Measurements from ENCODE around the genes DPT, ATP1B1 and SLC19A2.

DNA sequence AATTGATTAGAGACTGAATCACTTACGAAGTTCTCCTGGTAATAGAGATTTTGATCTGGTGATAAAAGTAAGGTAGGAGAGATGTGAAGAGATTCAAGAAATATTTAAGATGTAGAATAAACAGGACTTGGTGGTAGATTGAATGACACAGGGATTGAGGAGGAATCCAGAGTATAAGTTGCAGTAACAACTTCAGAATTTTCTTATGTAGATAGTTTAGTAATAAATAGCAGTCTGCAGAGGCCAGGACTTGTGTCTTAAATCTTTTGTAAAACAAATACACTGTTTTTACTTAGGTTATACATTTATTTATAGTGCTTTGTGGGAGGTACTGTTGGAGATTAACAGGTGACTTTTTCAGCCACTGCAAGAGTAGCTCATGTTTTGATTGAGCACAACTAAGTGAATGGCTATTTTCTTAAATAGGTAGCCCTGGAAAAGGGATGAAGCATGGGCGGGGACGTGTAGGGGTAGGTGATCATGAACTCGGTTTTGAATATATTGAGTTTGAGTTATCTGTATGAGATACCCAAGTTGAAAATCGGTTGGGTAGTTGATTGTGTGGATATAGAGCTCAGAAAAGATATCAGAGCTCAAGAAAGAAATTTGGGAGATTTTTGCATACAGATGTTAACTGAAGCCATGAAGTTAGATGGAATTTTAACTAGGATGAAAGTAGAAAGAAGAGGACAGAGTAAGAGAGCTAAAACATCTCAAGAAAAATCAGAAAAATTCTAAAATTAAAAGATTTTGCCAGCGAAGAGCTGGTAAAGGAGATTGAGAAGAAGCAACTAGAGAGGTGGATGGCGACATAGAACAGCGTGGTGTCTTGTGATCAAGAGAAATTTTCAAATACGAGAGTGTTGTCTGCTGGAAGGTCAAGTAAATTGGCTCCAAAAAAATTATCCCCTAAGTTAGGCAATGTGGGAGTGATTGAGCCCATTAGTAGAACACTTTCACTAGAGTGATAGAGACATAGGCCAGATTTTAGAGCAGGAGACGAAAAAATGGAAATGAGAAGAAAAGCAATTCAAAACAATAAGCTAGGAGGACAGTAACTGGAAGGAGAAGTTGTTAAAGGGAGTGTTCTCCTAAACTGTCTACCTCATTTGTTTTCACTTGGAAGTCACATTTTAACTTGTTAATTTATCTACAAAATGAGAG lies 94.0 kb upstream of the MPC2 start:
- PRO-cap = no peak
- RAMPAGE, long total RNA, 4 experiments = start-site peak on the plus strand in 2 of 4 experiments, centred at positions 584 to 954 of the sequence, 16 to 34 reads per replicate

GRCh38 chr1:168039744-168040203 lies 97.0 kb downstream of the GPR161 start:
- PRO-cap = no peak
- RAMPAGE, long total RNA, 4 experiments = start-site peak on the plus strand in 2 of 4 experiments, at chr1:168039863-168040142 at its widest, 8 to 16 reads per replicate

GRCh38 chr1:168081135-168081641 lies 55.5 kb downstream of the GPR161 start:
- PRO-cap = no peak
- RAMPAGE, long total RNA, 4 experiments = no peak in any of the 4 experiments

DNA sequence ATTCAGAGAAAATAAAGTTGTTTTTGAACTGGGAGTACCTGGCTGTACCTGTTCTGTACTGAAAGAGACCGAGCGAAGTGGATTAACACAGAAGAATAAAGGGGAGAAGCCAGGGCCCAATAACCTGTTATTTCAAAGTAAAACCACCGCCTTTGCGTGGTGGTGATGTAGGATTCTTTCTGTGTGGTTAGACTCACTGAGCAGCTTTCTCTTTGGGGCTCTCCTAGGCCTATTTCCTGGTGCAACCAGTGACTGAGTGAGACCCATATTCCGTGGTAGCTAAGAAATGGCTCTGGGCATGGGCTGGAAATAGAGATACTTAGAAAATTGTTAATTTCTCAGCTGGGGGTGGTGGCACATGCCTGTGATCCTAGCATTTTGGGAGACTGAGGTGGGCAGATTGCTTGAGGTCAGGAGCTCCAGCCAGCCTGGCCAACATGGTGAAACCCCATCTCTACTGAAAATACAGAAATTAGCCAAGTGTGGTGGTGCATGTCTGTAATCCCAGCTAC lies 99.8 kb downstream of the XCL2 start:
- PRO-cap = no peak
- RAMPAGE, long total RNA, 4 experiments = no peak in any of the 4 experiments

- PRO-cap = no peak
- RAMPAGE, long total RNA, 4 experiments = no peak in any of the 4 experiments
These were observed 60.4 kb downstream of the XCL1 start for GRCh38 chr1:168636758-168637177.

DNA sequence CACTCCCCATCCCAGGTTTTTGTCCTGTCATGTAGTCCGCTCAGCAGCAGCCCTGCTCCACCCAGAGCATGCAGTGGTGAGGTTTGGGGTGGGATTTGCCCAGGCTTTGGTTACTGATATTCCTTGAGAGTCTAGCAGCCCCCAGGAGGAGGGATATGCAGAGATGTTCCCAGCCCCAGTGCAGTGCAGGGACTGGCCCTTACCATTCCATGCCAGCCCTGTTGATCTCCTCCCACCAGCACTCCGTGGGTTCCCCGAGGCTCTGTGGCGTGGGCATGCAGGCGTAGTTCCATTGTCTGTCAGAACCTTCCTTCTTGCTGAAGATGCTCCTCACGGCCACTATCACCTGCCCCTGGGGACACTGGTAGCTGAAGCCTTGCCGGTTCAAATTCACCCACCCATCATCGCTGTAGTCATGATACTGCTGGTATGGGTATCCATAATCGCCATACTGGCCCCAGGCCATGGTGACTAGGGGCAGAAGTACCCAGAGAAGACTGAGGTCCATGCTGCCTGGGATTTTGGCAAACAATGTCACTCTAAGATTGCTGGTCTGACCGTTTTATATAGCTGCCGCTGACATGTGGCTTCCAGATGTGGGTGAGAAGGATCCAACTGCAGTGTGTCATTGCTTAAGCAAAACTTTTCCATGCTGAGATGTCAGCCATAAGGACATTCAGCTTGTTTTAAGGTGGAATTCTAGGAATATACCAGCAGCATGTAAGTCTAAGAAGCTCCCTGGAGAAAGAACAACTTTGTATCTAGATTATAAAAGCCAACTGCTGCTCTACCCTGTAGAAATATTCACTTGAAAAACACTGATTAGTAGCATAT lies at the start of gene DPT:
Gene DPT, minus strand, starts transcription at position 540 of the 834 bp plus-strand sequence.
- PRO-cap = unidirectional peak, minus-strand start at position 536 of the sequence
- RAMPAGE, long total RNA, 4 experiments = start-site peak on the minus strand in 3 of 4 experiments, centred at position 539 of the sequence, 482 to 1,103 reads per replicate

DNA sequence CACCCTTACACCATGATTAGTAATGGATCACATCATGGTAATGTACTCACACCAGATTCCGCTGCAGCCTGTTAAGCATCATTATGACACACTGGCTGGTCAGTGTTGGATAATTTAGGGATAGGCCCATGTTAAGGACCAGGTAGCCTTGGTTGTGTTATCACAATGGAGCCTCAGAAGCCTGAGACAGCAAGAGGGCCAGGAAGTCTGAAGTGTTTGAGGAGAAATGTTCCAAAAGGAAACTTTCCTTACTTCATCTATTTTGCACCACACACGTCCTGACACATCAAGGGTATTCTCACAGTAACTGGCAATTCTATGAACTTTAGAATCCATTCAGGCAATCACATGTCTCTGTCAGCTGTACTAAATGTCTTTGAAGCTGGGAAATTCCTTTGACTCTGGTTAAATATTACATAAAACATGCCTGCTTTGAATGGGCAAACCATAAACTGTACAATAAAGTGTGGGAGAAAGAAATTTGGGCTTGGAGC lies 105.3 kb upstream of the DPT start:
- PRO-cap = no peak
- RAMPAGE, long total RNA, 4 experiments = no peak in any of the 4 experiments

DNA sequence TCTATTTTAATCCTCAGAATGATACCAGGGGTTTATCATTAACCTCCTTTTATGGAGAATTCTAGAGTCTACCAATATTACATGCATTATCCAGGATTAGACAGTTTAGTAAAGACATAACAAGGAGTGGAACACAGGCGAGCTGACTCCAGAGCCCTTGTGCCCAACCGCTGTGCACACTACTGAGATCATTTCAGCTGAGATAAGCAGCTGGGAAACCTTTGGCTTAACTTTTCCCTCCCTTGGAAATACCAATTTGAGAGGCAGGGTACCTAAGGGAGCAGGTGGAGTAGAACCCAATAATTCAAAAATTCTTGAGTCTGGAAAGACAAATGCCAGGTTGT lies 59.8 kb upstream of the ATP1B1 start:
- PRO-cap = unidirectional peak, plus-strand start at position 151 of the sequence; unidirectional peak, minus-strand start at position 195 of the sequence
- RAMPAGE, long total RNA, 4 experiments = start-site peak on the plus strand in 2 of 4 experiments, centred at positions 101 to 126 of the sequence, 8 to 19 reads per replicate

DNA sequence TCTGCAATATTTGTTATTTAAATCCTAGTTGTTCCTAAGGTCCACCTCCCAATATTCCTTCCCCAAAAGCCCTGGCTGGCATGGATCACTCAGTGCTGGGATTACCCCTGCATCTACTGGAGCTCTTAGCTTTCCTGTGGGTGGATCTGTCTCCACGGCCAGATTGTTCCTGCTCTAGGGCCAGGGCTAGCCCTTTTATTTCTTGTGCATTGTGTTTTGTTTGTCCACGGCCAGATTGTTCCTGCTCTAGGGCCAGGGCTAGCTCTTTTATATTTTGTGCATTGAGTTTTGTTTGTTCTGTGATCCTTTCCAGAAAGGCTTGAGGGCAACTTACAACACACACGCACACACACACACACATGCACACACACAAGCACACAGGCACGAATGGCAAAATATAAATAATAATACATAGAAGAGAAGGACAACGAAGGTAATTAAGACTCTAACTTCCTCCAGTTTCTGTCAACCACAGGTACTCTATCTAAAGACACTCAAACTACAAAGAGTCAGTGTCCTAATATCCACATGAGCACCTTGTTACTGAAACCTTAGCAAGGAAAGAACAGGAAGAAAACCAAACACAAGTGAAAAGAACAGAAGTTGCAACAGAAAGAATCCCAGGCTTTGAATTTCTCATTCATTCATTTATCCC lies 33.0 kb upstream of the ATP1B1 start:
- PRO-cap = bidirectional peak, plus-strand start at position 223 of the sequence, minus-strand start at position 168 of the sequence
- RAMPAGE, long total RNA, 4 experiments = no peak in any of the 4 experiments

- PRO-cap = no peak
- RAMPAGE, long total RNA, 4 experiments = no peak in any of the 4 experiments
These were observed 1.9 kb upstream of the ATP1B1 start for GRCh38 chr1:169104567-169105090.

DNA sequence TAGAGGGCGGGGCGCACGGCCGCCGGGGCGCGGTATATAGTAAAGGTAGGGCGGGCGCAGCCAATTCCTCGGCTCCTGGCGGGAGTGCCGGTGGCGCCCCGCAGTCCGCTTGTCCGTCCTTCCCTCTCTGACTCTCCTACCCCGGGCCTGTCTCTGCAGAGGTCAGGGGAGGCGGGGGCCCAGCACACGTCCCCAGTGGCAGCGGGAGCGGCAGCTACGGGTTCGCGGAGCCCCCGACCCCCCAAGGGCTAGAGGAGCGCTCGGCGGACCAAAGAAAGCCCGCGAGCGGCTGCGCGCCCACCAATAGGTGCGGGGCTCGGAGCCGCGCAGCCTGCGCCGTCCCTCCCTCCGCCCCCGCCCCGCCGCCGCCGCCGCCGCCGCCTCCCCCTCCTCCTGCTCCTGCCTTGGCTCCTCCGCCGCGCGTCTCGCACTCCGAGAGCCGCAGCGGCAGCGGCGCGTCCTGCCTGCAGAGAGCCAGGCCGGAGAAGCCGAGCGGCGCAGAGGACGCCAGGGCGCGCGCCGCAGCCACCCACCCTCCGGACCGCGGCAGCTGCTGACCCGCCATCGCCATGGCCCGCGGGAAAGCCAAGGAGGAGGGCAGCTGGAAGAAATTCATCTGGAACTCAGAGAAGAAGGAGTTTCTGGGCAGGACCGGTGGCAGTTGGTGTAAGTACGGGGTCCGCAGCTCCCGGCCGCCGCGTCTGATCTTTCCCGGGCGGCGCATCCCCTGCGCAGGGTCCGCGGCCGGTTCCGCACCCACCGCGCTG lies at the start of gene ATP1B1:
Gene ATP1B1, plus strand, starts transcription at position 430 of the 767 bp plus-strand sequence.
- PRO-cap = bidirectional peak, plus-strand start at position 63 of the sequence, minus-strand start outside the sequence; bidirectional peak, plus-strand start at position 435 of the sequence, minus-strand start at position 277 of the sequence
- RAMPAGE, long total RNA, 4 experiments = start-site peak on the plus strand in 4 of 4 experiments, centred at positions 101 to 535 of the sequence, 18 to 822 reads per replicate

DNA sequence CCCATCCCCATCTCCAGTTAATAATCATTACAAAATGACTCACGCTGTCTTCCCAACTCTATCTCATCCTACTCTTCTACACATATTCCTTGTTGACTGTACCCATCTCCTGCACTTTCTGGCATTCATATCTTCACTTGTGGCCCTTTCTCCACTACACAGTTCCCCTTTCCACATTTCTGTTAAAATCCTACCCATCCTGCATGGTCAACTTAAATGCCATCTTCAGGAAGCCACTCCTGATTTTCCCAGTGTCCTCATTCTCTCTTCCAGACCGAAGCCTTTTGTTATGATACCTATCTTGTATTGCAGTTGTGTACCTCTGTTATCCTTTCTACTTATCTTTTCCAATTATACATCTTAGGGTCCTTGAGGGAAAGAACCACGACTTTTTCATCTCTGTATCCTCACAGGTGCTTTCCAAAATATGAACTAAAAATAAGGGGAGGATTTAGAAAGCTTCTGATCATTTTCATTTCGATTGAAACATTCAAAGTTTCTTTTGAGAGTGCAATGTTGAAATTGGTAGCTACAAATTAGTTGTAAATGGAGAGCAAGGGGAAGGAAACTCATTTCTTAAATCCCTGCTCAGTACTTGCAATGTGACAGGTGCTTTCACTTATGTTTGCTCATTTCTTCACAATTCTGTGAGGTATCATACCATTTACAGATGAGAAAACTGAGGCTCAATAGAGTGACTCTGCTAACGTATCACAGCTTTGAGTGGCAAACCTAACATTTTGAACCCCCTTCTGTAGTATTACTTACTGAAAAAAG lies 24.4 kb downstream of the SLC19A2 start:
- PRO-cap = no peak
- RAMPAGE, long total RNA, 4 experiments = no peak in any of the 4 experiments

DNA sequence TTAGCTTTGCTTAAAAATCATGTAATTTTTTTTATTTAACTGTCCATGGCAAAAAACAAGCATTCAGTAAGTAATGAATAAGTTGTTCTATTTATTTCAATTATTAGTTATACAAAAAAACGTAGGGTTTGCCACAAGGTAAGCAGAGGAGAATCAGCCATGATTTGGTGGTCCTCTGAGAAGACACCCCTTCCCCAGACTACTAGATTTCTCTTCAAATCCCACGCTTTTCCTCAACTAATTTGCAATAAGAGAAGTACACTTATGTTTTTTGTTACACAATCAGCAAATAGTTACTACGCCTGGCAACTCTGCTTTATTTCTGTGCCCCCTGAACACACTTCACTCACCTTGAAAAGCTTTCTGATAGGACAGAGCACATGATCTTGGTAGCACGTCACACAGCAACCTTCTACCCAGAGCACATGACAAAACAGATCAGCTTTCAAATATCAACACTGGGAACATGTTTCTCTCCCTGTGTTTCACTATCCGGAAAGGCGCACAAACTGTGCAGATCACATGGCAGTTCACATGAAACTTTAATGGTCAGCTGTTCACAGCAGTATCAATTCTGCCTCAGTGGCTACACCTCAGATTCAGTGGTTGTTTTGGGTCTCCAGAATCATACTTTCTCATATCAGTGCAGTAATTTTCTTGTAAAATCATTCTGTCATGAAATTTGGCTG lies 2.3 kb downstream of the SLC19A2 start:
- PRO-cap = unidirectional peak, plus-strand start at position 491 of the sequence
- RAMPAGE, long total RNA, 4 experiments = start-site peak on the minus strand in 1 of 4 experiments, centred at position 475 of the sequence, 7 reads per replicate

DNA sequence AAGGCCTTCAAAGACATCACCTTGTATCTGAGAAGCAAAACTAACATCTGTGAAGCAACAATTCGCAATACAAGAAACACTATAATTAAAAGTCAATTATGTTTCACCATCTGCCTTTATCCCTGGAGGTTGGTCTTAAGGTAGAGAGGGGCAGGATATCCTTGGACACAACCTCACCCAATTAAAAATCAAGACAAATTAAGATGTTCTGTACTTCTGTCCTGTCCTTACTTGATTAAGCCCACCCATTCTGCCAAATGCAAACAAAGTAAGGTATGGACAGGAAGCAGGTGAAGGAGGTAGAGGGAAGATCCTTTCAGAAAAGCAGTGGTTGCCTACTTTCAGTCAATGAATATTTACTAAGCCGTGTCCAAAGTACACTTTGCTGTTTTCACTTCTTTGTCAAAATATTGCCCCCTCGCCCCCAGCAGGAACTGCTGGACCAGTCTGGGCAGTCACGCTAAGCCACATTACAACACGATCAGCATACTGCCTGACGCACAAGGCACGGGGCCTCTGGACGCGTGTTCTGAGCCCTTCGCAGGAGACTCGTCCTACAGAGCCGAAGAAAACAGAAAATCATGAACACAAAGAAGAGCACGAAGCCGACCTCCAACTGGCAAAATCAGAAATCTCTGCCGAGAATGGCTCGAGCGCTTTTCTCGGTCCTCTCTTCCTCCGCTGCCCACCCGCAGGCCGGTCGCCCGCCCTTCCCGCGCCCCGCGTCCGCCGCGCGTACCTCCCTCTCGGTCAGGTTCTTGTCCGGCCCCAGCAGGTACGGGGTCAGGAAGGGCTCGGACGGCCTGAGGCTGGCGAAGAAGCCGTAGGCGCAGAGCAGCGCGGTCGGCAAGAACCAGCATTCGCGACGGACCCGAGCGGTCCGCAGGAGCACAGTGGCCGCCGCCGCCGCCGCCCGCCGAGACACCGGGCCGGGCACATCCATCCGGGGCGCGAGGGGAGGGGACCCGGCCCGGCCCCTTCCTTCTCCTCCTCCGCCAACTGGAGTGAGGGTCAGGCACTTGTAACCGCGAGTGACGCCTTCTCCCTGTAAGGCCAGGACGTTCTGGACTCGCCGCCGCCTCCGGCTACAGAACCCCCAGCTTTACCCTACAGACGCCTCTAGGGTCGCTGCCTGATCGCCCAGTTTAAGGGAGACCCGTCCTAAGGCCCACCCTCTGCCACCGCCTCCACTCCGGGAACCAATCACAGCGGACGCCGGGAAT lies at the start of gene SLC19A2:
Gene SLC19A2, minus strand, starts transcription at position 1,121 of the 1,223 bp plus-strand sequence.
- PRO-cap = bidirectional peak, plus-strand start at position 496 of the sequence, minus-strand start at position 436 of the sequence; bidirectional peak, plus-strand start at position 859 of the sequence, minus-strand start at position 923 of the sequence; bidirectional peak, plus-strand start outside the sequence, minus-strand start at position 1,147 of the sequence
- RAMPAGE, long total RNA, 4 experiments = start-site peak on the minus strand in 2 of 4 experiments, centred at positions 918 to 945 of the sequence, 14 to 21 reads per replicate

DNA sequence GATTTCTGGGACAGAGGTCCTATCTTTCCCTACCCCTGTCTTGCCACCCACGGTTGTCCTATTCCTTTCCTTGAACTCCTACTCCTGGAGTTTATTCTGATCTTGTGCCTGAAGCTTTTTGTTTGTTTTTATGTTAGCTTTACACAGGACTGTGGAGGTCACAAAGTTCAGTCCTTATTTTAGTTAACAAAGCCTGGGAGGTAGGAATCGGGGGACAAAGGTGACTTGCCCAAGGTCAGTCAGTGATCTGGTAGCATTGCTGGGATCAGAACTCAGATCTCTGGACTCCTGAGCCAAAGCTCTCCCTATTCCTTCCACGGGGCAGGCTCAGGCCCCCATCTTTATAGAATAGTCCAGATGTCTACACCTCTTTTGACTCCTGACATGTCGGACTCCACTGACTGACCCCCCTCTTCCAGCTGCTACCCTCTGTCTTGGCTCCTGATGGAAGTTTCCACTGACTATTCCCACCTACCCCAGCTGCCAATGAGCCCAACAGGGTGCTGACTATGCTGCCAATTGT lies 10.0 kb downstream of the F5 start:
- PRO-cap = no peak
- RAMPAGE, long total RNA, 4 experiments = no peak in any of the 4 experiments

GRCh38 chr1:169624018-169624525 lies 5.9 kb downstream of the SELP start:
- PRO-cap = no peak
- RAMPAGE, long total RNA, 4 experiments = no peak in any of the 4 experiments

GRCh38 chr1:169661762-169662166 lies 31.8 kb upstream of the SELP start:
- PRO-cap = no peak
- RAMPAGE, long total RNA, 4 experiments = no peak in any of the 4 experiments

- PRO-cap = no peak
- RAMPAGE, long total RNA, 4 experiments = no peak in any of the 4 experiments
These were observed 30.9 kb downstream of the SELL start for GRCh38 chr1:169680259-169681148.

- PRO-cap = no peak
- RAMPAGE, long total RNA, 4 experiments = no peak in any of the 4 experiments
These were observed 55.0 kb downstream of the GORAB start for GRCh38 chr1:170586967-170587266.

- PRO-cap = no peak
- RAMPAGE, long total RNA, 4 experiments = no peak in any of the 4 experiments
These were observed 227 bp upstream of the FMO3 start for GRCh38 chr1:171090562-171090793.